CMK (cell line): Measurements from ENCODE around the gene EIF6.

DNA sequence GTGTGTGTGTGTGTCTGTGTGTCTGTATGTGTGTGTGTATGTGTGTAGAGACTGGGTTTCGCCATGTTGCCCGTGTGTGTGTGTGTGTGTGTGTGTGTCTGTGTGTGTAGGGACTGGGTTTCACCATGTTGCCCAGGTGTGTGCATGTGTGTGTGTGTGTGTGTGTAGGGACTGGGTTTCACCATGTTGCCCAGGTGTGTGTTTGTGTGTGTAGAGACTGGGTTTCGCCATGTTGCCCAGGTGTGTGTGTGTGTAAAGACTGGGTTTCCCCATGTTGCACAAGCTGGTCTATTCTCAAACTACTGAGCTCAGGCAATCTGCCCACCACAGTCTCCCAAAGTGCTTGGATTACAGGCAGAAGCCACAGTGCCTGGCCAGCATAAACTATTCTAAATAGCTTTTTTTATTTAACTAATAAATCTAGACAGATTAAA lies 28.2 kb downstream of the CDK5RAP1 start:
- RRBS: no CpG with 5 or more reads among the region's 3 CpGs

DNA sequence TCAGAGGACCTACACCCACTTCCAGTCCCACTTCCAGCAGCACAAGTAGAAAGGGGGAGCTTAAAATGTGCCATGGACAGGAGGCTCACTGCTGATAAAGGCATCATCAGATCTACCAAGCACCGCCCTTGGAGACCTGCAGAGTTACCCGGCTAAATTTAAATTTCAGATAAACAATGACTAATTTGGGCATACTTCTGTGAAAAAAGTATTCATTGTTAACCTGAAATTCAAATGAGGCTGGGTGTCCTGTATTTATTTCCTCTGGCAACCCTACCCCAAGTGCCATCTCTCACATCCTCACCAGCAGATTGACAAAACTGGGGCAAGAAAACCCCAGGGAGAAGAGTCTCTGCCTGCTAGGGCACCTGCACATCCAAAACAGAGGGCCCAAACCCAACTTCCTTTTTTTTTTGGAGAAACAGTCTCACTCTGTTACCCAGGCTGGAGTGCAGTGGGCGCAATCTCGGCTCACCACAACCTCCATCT lies 7.8 kb upstream of the CDK5RAP1 start:
- RRBS: no CpG with 5 or more reads among the region's 4 CpGs

GRCh38 chr20:33442905-33443476 lies 572 bp downstream of the SNTA1 start:
- RRBS: 9% methylated on average over 24 of the region's 41 CpGs

- RRBS: no CpG with 5 or more reads among the region's 4 CpGs
Observed at GRCh38 chr20:33690028-33690344, 3.8 kb upstream of the E2F1 start.

- RRBS: 23% methylated on average over 3 of the region's 18 CpGs
Observed at GRCh38 chr20:33792923-33793598, 18.1 kb upstream of the CHMP4B start.

GRCh38 chr20:33812894-33813506 lies 1.9 kb downstream of the CHMP4B start:
- RRBS: no CpG with 5 or more reads among the region's 10 CpGs

- RRBS: no CpG with 5 or more reads among the region's 12 CpGs
Observed at GRCh38 chr20:33814037-33814976, 3.2 kb downstream of the CHMP4B start.

GRCh38 chr20:33828153-33828861 lies 17.2 kb downstream of the CHMP4B start:
- RRBS: no CpG with 5 or more reads among the region's 9 CpGs

- RRBS: no CpG with 5 or more reads among the region's 7 CpGs
Observed at GRCh38 chr20:33991655-33992061, 2.1 kb upstream of the RALY start.

DNA sequence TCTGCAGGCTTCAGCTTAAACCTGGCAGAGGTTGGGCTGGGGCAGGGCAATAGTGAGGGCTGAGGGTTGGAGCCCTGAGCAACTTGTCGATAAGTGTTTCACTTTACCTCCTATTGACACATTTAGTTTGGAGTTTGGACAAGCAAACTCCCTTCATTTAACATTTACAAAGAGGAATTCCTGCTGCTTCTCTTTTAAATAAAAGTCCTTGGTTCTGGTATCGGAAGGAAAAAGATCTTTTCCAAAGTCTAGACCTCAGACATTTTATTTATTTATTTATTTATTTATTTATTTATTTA lies 32.4 kb downstream of the RALY start:
- RRBS: no CpG with 5 or more reads among the region's 2 CpGs

- RRBS: 97% methylated on average over 9 of the region's 14 CpGs
Observed at GRCh38 chr20:34075809-34076604, 36.0 kb downstream of the EIF2S2 start.

DNA sequence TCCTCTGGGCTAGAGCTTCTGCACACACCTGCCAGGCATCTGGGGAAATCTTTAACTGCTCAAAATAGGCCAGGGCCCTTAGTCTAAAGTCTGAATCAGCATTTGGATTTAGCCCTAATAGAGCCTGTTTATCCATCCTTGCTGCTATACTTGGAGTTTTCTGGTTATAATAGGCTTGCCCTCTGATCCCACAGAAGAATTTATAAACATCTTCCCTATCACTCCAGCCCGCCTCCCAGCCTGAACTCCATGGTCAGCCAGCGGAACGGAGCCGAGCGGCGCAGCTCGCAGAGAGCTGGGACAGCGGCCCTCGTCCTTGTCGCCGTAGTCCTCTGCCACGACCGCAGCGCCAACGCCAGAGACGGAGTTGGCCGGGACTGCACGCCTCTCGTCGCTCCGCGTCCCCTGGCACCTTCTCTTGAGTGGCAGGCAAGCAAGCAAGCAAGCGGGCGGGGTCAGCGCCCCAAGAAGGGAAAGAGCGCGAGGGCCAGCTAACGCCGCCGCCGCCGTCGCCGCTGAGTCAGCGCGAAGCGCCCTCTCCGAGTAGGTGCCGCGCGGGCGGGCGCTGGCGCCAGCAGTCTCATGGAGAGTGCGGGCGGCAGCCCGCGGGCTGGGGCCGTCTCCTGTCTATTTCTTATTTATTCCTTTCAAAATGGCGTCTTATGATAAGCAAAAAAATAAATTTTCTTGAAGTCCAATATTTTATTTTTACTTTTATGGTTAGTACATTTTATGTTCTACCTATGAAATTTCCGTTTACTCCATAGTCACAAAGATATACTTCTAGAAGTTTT lies 25.3 kb upstream of the ASIP start:
- RRBS: no CpG with 5 or more reads among the region's 51 CpGs

- RRBS: no CpG with 5 or more reads among the region's 15 CpGs
Observed at GRCh38 chr20:34310195-34310889, 7.2 kb upstream of the AHCY start.

DNA sequence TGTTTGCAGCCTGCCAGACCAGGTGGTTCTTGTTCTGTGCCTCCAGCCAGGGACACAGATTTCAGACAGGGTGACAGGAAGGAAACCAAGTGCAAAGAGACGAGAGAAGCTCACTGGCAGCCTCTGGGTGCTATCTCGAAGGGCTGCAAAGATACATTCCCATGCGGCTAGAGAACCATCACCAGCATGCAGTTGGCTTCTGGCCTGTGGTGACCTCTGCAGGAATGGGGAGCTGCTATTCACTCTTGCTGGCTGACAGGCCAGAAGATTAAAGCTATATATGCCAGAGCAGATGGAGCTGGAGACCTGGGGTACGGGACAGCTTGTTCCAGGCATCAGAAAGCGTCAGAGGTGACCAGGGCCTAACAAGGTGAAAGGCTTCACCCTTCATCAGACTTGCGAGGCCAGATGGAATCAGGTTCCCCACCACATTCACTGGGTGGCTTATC lies 20.0 kb downstream of the MAP1LC3A start:
- RRBS: no CpG with 5 or more reads among the region's 6 CpGs

GRCh38 chr20:34706852-34707113 lies 2.6 kb downstream of the TP53INP2 start:
- RRBS: no CpG with 5 or more reads among the region's 2 CpGs

- RRBS: no CpG with 5 or more reads among the region's 2 CpGs
Observed at GRCh38 chr20:35265707-35266067, 12.2 kb downstream of the MMP24OS start.

DNA sequence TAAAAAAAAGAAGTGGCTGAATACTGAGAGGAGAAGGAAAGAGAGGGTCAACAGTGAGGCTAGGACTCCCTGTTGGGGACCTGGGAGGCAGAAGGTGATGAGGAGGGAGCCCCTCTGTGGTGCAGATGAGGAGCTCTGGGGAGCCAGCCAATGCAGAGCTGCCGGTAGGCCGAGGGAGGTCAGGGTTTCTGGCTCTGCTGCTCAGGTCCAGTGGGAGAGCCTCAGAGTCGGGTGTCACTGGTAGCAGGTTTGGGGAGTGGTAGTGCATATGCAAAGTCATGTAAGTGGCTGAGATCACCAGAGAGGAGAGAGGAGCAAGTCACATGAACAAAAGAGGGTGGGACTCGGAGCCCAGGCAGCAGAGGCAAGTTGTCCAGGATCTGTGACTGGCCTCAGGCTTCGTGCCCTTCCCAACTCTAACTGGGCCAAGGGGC lies 6.9 kb downstream of the MMP24OS start:
- RRBS: no CpG with 5 or more reads among the region's 5 CpGs

GRCh38 chr20:35276547-35277068 lies 1.3 kb downstream of the MMP24OS start:
- RRBS: no CpG with 5 or more reads among the region's 3 CpGs

DNA sequence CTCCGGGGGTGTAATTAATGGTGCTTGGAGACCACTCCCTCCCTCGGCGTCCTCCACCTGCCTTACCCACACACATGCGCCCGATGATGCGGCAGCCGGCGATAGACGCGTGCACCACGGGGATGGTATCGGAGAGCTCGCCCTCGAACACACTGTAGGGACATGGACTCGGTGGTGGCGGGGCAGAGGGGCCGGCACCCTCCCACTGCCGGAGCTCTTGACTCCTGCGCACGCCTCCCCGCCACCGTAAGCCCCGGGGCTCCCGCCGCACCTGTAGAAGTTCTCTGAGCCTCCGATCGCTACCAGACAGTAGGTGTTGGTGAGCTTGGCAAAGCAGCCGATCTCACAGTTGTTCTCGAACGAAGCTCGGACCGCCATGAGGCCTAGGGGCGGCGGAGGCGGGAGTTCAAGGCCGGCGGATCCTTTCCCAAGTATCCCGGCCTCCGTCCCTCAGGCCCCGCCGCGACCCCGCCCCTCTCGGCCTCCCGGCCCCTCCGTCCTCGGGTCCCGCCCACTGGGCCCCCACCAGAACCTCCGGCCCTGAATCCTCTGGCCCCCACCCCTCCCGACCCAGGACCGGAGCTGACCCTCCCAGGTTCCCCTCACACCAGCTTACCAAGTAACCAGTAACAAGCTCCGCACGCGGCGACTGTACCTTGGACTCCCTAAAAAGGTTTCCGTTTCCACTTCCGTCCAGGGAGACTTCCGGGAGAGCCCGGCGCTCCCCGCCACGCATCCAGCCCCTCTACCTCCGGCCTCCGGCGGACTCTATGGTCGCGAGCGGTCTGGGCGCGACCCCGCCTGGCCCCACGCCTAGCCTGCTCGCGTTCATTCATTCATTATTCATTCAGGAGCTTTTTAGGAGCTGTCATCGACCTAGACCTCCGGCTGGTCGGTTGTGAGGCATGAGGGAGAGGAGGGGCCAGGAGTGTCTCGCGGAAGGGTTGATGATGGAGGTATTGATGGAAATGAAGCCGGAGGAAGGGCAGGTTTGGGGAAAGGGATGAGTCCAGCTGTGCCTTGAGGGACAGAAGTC lies at the start of gene EIF6:
EIF6 (minus strand) TSS at position 663 of the 1,036 bp plus-strand sequence.
- RRBS: 2% methylated on average over 41 of the region's 80 CpGs